Hematopoietic multipotent progenitor cell (in vitro differentiated cells): ENCODE results near the genes NAA25 and DTX1.

GRCh38 chr12:111440958-111441650, 35.4 kb downstream of the SH2B3 start:
- CAGE, long polyA plus RNA, result no peak

DNA sequence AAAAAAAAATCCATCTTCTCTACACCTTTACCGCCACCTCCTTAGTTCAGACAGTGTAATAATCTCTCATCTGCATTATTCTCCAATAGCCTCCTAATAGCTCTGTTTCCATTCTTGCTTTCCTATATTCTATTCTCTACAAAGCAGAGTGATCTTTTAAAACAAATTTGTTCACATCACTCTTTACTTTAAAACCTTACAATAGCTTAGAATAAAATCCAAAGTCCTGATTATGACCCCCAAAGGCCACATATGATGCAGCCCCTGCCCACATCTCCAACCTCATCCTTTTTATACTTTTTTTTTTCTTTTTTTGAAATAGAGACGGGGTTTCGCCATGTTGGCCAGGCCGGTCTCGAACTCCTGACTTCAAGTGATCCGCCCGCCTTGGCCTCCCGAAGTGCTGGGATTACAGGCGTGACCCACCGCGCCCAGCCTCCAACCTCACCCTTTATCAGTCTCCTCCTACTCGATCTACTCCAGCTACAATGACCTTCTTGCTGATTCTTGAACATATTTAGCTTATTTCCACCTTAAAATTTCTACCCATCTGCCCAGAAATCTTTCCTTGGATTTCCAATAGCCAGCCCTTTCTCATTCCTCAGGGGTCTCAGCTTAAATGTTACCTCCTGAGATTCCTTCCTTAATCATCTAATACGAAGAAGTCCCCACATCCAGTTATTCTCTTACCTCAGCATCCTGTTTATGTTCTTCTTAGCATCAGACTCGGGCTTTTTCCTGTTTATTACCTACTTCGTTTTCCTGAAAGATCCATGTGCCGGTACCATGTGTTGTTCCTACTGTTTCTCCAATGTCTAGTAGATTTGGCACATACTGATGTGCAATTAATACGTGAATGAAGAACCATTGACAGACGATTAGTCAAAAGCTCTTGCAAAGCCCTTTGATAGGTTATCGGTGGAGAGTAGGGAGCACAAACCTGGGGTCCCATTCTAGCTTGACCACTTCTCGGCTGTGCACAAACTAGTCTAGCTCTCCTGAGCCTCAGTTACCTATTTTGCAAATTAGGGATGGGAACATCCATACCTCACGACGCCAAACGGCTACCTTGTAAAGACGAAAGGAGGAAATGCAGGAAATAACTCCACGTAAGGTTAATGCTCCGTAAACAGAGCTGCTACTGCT, 1.0 kb upstream of the MAPKAPK5 start:
- CAGE, long polyA plus RNA, result no peak

- CAGE, long polyA plus RNA, result no peak
Observed at GRCh38 chr12:112108295-112109288, at the start of gene NAA25. Gene NAA25 (minus strand): TSS chr12:112108783.

DNA sequence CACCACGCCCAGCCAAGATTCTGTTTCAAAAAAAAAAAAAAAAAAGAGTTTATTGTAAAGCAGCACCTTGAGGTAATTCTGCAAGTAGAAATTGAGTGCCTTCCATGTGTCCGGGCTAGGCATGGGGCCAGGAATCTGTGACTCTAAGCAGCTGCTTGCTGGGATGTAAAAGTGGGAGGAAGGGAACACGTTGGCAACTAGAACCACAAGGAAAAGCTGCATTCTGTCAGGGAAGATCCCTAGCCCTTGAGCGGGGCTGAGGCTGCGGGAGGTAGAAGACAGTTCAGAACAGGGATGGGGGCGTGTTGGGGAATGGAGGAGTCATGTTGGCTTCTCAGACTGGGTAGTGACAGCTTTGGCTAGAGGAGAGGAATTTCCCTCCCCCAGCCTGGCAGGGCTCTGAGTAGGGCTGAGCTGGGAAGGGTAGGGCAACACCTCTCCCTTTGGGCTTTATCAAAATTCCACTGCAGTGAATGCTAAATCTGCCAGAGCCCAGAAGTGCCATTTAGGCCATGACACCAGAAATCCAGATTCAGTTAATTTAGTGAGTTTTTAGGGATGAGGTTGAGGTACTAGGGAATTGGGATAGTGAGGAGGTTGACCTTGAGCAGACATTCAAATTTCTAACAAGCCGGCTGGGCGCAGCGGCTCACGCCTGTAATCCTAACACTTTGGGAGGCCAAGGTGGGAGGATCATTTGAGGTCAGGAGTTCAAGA, 3.4 kb upstream of the TRAFD1 start:
- CAGE, long polyA plus RNA, result no peak

- CAGE, long polyA plus RNA, result no peak
Observed at GRCh38 chr12:112705106-112705312, 86.5 kb upstream of the RPH3A start.

DNA sequence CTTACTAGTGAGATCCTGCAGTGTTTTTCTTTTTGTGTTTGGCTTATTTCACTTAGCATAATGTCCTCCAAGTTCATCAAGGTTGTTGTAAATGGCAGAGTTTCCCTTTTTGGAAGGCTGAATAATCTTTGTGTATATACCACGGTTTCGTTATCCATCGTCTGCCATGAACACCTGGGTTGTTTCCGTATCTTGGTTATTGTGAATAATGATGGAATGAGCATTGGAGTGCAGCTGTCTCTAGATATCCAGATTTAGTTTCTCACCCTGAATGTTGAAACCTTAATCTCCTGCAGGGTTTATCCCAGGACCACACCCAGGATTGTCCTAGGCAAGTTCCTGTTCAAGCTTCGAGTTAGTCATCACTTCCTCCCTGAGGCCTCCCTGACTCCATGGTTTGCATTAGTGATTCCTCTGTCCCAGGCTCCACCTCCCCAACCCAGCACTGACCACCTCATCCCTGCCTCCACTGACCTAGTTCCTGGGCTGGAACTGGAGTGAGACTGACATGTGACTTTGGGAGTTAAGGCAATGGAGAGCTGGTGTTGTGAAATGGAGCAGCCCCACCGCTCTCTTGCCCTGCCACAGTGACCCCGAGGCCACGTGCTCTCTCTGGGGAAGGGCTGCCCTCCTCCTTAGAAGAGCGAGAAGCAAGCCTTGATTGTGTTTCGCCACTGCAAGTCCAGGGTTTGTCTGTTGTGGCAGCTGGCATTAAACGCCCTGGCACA, 15.9 kb upstream of the DTX1 start:
- CAGE, long polyA plus RNA, result no peak

DNA sequence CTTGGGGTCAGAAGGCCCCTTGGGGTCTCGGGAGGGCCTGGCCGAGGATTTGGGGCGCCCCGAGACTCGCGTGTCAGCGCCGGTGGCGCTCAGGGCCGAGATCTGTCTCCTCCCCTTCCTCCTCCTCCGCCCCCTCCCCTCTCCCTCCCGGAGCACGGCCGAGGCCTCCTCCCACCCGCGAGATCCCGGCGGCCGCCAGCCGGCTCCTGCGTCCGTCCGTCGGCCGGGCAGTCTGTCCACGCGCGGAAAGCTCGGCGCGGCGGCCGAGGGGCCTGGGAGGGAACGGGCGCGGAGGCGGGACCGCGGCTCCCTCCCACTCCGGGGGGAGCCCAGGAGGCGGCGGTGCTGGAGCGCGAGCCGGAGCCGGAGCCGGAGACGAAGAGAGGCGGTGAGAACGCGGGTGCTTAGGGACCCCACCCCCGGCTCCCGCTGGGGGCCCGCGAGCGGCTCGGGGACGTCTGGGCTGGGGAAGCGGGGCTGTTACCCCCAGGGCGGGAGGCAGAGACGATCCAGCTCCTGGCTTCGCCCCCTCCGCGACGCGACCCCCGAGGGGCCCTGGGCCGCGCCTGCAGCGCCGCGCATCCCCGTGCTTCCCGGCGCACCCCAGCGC, at the start of gene DTX1:
TSS of gene DTX1 (plus strand) at position 174 of the 610 bp plus-strand sequence.
- CAGE, long polyA plus RNA, result no peak

DNA sequence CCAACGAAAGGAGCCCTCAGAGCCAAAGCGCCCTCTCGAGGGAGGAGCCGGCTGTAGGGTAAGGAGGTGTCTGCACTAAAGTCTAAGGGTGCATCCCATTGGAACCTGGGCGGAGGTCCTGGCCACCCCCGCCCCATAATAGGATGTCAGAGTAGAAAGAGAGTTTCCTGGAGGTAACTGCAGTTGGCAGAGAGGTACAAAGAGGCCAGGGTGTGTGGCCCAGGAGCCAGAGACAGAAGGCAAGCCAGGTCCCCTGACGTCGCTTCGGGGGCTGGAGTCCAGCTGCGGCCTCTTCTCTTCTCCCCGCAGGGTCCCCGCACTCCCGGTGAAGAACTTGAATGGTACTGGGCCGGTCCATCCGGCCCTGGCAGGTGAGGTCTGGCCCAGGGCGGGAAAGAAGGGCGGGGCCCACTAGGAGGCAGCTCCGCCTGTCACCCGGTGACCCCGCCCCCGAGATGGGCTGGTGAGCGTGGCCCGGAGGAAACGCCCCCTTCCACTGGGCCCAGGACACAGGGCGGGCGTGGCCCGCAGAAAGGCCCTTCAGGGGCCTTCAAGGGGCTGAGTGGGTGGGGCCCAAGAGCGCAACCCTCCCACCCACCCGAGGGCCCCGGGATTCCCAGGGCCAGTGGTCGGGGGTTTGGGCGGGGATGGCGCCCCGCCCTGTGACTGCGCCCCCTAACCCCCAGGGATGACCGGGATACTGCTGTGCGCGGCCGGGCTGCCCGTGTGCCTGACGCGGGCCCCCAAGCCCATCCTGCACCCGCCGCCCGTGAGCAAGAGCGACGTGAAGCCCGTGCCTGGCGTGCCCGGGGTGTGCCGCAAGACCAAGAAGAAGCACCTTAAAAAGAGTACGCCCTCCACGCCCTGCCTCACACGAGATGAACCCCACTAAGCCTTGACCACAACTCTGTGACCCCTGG, 36.6 kb downstream of the DTX1 start:
- CAGE, long polyA plus RNA, result no peak

DNA sequence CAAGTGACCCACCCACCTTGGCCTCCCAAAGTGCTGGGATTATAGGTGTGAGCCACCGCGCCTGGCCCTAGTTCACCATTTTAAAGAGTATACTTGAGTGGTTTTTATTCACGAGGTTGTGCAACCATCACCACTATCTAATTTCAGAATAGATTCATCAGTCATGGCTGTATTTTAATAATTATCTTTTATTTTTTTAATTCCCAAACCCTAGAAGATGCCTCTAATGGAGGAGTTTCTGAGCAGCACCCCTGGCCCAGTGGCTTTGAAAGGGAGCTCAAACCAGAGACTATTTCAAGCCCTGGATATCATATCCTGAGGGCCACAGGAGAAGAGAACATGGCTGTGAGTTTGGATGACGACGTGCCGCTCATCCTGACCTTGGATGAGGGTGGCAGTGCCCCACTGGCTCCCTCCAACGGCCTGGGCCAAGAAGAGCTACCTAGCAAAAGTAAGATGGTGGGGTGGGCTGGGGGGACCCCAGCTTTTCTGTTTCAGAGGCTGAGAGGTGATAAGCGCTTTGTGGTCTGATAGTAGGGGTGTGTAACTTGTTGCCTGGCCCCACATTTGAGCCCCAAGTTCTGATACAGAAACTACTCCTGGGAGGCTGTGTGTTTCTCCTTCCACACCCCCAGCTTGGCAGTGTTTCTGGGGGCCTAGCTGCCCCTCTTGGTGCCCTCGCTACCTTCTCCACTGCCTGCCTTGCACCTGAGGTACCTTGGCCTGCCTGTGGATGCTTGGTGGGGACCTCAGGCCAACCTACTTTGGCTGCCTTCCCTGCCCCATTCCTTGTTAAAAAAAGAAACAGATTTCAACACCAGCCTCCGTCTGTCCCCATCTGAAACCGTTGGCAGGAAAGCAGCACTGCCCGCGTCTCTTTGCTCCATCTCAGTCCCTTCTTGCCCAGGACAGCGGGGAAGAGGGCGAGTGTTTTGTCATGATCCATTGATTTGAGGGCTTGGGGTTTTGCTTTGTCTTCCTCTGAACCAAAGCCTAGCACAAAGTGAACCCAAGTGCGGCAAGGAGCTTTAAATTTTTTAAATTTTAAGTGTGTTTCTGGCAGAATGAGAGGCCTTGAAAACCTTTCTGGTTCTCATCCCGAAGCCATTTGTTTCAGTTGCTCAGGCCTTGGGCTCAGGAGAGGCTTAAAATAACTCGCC, 5.6 kb downstream of the TPCN1 start:
- CAGE, long polyA plus RNA, result no peak

DNA sequence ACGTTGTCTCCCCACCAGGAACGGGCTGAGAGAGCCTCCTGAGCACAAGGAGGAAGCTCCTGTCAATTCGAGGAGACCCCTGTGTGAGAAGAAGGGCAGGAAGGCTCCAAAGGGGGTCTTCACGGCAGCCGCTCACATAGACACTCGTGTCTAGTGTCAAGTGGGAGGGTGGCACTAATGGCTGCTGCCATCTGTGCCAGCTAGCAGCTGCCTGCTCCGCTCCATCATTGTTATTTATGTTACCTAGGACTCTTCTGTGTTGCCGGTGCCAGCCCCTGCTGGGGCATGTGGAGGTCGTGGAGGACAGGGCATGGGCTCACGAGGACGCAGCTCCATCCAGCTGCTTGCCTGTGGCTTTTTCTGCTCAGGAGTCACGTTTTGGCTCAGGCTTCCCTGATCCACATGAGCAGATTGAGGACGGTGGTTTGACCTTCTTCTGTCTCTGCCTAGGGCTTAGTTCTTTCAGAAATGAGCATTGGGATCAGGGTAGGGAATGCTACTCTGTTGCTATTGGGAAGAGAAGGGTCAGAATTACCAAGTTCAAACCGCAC, 31.2 kb downstream of the TPCN1 start:
- CAGE, long polyA plus RNA, result no peak

GRCh38 chr12:113332663-113333327, 2.1 kb downstream of the SLC8B1 start:
- CAGE, long polyA plus RNA, result no peak

- CAGE, long polyA plus RNA, result no peak
Observed at GRCh38 chr12:113348879-113349634, 9.3 kb upstream of the PLBD2 start.

DNA sequence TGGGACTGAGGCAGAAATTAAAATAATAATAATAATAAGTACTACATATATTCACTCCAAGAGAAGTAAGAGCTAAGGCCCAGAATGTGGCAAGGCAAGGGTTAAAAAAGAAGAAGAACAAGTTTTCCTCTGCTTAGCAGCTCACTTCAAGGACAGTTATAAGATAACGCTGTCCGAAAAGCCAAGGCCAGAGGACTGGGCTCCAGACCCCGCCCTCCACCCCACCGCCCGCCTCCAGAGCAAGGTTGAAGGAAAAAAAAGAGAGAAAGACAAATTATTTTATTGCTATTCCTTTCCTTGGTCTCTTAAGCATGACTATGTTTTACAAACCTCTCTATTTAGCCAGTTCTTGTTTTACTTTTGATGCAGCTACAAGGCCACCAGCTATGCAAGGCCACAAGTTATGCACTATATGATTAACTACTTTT, 1.7 kb upstream of the PLBD2 start:
- CAGE, long polyA plus RNA, result no peak

DNA sequence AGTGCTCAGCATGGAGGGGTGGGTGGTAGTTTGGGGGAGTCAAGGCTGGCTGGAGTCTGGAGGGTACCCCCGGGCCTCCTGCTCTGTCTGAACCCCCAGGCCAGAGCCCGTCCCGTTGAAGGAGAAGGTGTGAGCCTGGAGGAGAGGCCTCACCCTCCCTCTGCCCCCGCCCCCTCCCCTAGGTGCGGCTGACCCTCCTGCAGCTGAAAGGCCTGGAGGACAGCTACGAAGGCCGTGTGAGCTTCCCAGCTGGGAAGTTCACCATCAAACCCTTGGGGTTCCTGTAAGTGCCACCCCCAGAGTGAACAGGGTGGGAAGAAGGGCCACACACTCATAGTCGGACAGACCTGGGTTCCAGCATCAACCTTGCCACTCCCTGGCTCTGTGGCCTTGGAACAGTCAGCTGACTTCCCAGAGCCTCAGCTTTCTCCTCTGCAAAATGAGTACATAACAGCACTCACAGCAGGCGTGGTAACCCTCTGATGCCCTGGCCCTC, 16.0 kb downstream of the PLBD2 start:
- CAGE, long polyA plus RNA, result no peak

DNA sequence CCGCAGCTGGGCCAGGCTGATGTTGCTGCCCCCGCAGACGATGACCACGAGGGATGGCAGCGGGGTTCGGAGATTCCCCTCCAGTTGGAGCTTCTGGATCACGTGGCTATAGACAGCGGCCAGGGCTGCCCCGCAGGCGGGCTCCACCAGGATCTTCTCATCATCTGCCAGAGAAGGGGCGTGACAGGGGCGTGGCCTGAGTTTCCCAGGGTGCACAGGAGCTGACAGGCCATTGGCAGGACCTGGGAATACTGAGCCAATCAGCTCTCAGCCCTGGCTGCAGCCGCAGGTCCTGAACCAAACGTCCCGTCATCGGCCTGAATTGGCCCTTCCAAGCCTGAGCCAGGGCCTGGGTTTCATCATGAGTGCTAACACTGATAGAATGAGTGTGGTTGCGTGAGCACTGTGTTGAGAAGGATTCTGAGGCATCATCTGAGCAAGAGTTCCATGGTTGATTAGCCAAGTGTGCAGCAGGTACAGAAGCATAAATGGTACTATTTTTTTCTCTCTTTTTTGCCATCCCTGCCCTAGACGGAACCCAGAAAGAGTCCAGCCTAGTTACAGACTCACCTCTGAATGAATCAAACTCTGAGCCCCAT, 10.6 kb downstream of the SDS start:
- CAGE, long polyA plus RNA, result no peak

GRCh38 chr12:113397104-113397529, 6.6 kb downstream of the SDS start:
- CAGE, long polyA plus RNA, result no peak

GRCh38 chr12:113416444-113416618, 5.8 kb upstream of the SDSL start:
- CAGE, long polyA plus RNA, result no peak

DNA sequence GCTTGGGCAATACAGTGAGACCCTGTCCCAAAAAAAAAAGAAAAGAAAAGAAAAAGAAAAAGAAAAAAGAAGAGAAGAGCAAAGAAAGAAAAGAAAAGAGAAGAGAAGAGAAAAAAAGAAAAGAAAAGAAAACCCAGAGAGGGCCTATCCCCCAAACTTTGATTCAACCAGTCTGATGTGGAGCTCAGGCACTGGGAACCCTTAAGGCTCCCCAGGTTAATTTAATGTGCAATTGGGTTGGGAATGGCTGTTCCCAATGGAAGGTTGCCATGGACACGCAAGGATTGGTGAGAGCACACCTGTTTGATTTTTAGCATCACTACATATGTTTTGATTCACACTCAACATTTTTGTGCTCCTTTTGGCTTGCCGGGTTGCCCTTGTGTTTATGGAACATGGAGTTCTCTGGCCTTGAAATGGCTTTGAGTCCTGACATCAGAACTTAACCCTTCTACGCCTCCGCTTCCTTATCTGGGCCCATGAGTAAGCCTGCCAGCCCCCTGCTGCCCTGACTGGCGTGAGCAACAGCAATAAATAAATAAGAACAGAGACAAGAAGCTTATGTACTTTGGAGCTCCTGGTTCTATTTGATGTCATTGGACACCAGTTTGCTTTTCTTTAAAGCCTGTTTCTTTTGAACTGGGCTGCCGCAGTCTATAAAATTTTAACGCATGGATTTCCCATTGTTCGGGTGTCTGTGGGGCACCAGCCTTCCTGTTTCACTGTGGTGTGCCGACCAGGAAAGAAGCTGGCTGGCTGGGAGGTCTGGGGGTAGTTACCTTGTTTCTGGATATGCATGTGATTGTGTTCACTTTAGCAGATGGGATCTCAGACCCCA, 28.0 kb downstream of the TBX3 start:
- CAGE, long polyA plus RNA, result no peak

- CAGE, long polyA plus RNA, result no peak
Observed at GRCh38 chr12:114691815-114692156, 7.8 kb upstream of the TBX3 start.

DNA sequence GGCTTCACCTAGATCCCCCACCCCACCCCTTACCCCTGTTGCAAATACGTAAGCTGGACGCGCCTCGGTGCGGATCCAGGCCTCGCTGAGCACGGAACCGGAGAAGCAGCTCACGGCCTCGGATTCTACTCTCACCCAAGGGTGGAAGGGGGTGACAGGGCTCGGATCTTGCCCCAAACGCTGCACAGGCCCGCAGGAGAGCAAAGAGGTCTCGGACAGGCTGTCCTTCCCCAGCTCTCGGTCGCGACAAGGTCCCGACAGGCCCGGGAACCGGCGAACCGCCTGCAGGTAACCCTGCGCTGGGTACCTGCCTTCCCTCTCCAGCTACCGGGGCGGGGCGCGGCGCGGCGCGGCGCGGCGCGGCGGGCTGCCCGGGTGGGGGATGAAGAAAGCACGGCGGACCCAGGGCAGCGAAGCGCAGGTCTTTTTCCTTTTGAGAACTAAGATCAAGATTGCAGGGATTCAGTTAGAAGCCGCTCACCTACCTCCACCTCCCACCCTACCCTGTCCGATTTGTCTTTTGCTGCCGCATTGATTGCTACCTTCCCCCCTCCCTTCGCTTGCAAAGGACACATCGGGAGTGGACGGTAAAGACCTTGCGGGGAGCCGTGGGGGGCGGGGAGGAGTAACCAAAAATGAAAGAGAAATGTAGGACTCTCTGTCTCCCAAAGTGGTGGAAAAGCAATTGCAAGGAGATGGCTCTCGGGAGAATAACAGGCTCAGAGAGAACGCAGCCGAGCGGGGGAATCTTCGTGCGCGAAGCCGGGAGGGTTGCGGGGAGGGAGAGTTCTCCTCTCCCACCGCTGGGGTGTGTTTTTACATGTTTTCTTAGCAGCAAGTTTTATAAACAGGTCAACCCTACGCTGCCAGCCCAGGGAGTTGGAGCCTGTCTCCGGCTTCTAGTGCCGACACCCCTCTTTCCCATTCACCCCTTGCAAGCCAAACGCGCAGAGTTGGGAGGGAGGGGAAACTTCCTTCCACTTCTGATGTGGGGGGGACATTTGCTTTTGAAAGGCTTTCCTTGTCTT, 8.5 kb upstream of the TBX3 start:
- CAGE, long polyA plus RNA, result no peak